PFSK-1 (cell line): ENCODE measurements around the gene ALDOA.

GRCh38 chr16:29291259-29292125 is 115.0 kb downstream of the NPIPB11 start:
- RRBS, result no CpG with 5 or more reads among the region's 28 CpGs

DNA sequence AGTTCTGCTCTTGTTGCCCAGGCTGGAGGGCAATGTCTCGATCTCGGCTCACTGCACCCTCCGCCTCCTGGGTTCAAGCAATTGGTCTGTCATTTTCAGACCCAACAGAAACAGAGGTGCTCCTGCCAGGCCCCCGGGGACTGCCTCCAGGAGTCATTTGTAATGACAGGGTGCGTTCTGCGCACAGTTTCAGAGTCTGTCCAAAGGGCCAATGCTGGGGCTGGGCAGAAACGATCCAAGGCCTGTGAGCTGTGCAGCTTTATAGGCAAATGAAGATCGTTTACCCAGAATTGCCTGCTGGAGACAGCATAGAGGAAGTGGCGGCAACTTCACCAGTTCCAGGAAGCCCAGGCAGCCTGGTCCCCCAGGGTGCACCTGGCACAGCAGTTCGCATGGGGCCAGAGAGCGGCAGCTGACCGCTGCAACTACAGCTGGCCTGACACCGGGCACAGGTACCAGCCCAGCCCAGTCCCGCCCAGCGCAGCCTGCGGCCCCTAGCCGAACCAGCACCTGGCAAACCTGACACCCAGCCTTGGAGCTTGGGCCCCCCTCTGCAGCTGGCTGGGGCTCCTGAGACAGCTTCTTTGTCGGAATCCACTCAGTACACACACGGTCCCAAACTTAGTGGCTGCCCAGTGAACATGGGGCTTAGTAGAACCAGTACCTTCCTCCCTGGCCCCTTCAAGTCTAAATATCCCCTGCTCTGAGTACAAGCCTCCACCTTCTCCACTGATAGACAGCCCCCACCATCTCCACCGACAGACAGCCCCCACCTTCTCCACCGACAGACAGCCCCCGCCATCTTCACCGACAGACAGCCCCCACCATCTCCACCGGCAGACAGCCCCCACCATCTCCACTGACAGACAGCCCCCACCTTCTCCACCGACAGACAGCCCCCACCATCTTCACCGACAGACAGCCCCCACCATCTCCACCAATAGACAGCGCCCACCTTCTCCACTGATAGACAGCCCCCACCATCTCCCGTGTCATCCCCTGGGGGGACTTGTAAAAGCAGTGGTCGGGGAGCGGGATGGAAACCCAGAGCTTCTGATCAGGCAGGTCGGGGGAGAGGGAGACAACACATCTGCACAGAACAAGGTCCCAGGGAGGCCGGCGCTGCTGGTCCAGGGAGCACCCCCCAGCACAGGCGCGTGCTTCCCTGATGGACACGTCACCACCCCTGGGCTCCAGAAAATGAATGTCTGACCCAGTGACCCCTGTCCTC is 62.7 kb upstream of the SPN start:
- RRBS, result no CpG with 5 or more reads among the region's 36 CpGs

GRCh38 chr16:29614398-29615296 is 48.4 kb upstream of the SPN start:
- RRBS, result no CpG with 5 or more reads among the region's 27 CpGs

GRCh38 chr16:29760454-29761070 is 14.8 kb upstream of the C16orf54 start:
- RRBS, result no CpG with 5 or more reads among the region's 9 CpGs

DNA sequence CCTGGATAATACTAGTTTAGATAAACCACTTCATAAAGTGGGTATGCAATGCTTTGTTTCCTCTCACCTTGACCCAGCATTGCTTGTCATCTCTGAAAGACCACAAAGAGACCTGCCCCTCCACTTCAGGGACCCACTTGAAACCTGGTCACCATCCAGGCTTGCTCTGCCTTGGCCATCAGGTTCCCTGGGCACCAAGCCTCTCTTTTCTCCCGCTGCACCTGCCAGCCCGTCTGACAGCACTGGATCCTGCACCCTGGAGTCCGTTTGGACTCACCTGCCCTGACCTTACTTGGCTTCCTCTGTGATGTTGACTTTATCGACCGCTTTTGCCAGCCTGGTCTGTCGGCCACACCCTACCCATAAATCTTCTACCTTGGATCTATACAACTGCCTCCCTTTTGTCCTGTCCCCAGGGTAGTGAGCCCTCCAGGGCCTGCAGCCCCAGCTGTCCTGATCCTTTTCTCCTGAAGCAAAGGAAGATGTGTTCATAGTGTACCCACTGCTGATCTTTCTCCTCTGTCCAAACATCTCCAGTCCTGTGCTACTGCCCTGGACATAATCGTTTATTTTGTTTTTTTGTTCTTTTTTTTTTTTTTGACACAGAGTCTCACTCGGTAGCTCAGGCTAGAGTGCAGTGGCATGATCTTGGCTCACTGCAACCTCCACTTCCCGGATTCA is 12.6 kb upstream of the ZG16 start:
- RRBS, result no CpG with 5 or more reads among the region's 9 CpGs

GRCh38 chr16:29826935-29827661 is 6.8 kb downstream of the MVP start:
- RRBS, result no CpG with 5 or more reads among the region's 13 CpGs

GRCh38 chr16:29976531-29977740 is 3.3 kb downstream of the TAOK2 start:
- RRBS, result 57% methylated on average over 1 of the region's 12 CpGs

DNA sequence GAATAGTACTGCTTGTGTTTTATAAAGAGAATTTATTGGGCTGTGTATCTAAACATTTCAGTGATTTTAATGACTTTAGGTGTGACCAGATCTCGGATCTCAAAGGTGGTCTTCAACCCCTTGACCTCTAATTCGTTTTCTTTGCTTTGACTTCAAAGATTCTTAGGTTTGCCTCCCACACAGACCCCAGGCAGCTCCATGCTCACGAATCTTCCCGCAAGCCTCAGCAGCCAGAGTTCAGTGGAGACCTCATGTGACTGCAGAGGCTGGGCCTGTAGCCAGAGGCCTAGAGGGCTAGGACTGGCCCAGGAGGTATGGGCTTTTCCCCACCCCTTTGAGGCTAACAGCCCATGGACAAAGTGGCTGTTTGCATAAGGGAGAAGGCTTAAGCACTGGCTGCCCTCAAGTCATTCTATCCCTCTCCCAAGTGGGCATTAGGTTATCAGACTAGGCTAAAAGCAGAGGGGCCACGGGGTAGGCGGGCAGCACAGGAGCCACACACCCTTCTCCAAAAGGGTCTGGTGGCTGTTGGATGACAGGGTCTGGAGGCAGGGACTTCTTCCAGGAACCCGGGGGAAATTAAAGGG is 3.0 kb downstream of the HIRIP3 start:
- RRBS, result no CpG with 5 or more reads among the region's 7 CpGs

- RRBS, result 1% methylated on average over 7 of the region's 116 CpGs
These were observed at the start of gene ALDOA for GRCh38 chr16:30064870-30065920. Gene ALDOA (plus strand): TSS chr16:30065760.

GRCh38 chr16:30083029-30083974 is 7.5 kb downstream of the PPP4C start:
- RRBS, result no CpG with 5 or more reads among the region's 26 CpGs

- RRBS, result no CpG with 5 or more reads among the region's 12 CpGs
These were observed 1.3 kb downstream of the YPEL3 start for GRCh38 chr16:30094624-30095200.

GRCh38 chr16:30186464-30187704 is 3.5 kb downstream of the CORO1A start:
- RRBS, result no CpG with 5 or more reads among the region's 46 CpGs

DNA sequence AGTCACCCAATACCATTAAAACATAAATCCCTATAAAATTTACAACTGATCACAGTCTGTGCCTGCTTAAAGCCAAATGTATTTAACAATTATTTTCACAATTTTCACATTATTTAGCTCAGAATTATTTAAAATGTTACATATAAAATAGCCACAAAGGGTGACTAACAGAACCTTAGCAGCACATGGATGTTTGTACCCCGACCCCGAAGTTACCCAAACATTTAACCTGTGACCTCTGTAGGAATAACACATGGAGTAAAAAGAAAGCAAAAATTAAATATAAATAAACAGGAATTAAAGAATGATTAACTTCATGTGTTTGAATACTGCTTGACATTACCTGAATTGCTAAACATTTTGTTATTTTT is 27.9 kb upstream of the NPIPB13 start:
- RRBS, result no CpG with 5 or more reads among the region's 2 CpGs

DNA sequence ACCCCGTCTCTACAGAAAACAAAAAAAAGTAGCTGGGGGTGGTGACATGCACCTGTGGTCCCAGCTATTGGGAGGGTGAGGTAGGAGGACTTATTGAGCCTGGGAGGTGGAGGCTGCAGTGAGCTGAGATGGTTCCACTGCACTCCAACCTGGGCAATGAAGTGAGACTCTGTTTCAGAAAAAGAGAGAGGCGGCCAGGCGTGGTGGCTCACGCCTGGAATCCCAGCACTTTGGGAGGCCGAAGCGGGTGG is 25.5 kb downstream of the CD2BP2 start:
- RRBS, result no CpG with 5 or more reads among the region's 6 CpGs

DNA sequence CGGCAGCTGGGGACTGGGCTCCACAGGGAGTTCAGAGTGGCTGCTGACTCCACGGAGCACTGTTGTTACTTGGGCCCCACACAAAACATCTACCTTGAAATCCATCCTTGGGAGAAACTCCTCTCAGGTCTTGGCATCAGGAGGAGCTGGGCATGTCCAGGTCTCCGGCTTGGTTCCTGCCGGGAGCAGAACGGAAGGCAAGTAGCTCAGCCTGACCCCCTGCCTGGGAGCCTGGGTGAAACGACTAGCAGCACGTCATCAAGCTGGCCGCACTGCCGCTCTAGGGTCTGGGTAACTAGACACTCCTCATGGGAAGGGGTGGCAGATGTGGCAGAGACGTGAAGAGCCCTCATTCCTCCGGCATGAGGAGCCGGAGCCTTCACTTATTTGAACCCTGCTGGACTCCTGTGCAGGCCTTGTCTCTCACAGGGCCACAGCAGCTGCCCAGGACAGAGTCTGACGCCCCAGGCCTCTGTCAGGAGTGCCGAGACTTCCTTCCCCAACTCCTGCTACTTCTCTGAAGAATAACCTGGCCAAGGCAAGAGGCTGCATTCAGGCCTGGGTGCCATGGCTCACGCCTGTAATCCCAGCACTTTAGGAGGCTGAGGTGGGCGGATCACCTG is 7.5 kb downstream of the CD2BP2 start:
- RRBS, result no CpG with 5 or more reads among the region's 16 CpGs

DNA sequence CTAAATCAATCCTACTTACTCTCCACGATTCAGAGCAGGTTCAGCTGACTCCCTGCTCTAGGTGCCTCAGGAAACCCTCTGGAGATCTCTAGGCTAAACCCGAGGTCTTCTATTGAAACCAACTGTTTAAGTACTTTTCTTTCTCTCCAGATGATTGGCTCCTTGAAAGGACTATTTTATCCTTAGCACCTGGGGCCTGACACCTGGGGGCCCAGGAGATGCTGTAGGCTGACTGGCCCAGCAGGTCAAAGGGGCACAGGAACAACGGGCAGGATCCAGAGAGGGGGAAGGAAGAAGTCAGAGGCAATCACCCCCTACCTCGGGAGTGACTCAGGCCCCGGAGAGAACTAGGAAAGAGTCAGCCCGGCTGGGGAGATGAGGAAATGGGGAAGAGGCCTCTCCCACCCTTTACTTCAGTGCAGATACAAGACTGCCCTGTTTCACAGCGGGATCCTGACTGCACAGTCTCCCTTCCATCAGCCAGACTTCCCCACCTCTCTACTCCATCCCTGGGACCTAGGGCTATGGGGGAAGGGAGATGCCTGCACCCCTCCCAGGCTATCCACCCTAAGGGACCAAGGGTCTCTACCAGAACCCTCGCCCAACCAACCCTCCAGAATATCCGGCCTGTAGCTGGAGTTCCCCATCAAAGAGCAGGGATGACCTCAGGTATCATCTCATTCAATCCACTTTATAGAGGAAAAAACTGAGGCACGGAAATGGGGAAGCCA is 1.9 kb downstream of the TBC1D10B start:
- RRBS, result no CpG with 5 or more reads among the region's 10 CpGs

DNA sequence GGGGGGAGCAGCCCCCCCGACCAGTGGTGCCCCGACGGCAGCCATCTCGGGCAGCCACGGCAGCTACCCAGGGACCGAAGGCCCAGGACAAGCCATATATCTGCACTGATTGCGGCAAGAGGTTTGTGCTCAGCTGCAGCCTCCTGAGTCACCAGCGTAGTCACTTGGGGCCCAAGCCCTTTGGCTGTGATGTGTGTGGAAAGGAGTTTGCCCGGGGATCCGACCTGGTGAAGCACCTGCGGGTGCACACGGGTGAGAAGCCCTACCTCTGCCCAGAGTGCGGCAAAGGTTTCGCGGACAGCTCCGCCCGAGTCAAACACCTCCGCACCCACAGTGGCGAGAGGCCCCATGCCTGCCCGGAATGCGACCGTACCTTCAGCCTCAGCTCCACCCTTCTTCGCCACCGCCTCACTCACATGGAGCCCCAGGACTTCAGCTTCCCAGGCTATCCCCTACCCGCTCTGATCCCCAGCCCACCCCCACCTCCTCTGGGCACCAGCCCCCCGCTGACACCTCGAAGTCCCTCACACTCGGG is 2.8 kb downstream of the ZNF48 start:
- RRBS, result no CpG with 5 or more reads among the region's 28 CpGs

- RRBS, result no CpG with 5 or more reads among the region's 20 CpGs
These were observed 326 bp downstream of the DCTPP1 start for GRCh38 chr16:30429523-30429885.

GRCh38 chr16:30651988-30652235 is 1.2 kb downstream of the PRR14 start:
- RRBS, result no CpG with 5 or more reads among the region's 2 CpGs

DNA sequence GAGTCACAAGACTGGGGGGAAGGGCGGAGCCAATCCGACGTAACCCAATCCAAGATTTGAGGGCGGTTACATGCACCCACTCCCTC is 143 bp upstream of the FBRS start:
- RRBS, result no CpG with 5 or more reads among the region's 4 CpGs